Fibroblast of villous mesenchyme (primary cell): ENCODE measurements around the gene RAB17.

DNA sequence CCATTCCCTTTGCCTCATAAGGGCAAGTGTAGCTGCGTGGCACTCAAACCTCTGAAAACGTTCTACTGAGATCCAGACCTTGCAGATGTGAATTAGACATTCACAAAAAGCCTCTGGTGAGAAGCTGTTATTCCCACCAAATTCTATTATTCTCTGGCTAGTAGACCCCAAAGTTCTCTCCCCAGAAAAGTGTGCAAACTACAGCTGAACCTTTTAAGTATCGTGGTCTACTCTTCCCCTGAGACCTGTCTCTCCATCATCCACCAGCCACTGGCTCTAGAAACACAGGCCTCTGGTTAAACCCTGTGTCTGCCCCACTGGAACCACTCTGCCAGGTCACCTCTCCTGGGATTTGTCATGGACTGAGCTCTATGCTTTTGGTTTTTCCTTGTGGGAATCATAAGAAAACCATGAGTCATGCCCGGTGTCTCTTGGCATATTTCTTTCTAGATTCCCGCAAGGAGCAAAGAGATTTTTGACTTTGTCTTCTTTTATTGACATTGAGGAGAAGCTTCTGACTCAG, 206.9 kb downstream of the ACKR3 start:
- CAGE, long polyA plus RNA, result no peak

- CAGE, long polyA plus RNA, result no peak
Observed at GRCh38 chr2:236833653-236834159, 252.0 kb upstream of the COPS8 start.

GRCh38 chr2:236871443-236872588, 213.9 kb upstream of the COPS8 start:
- CAGE, long polyA plus RNA, result no peak

DNA sequence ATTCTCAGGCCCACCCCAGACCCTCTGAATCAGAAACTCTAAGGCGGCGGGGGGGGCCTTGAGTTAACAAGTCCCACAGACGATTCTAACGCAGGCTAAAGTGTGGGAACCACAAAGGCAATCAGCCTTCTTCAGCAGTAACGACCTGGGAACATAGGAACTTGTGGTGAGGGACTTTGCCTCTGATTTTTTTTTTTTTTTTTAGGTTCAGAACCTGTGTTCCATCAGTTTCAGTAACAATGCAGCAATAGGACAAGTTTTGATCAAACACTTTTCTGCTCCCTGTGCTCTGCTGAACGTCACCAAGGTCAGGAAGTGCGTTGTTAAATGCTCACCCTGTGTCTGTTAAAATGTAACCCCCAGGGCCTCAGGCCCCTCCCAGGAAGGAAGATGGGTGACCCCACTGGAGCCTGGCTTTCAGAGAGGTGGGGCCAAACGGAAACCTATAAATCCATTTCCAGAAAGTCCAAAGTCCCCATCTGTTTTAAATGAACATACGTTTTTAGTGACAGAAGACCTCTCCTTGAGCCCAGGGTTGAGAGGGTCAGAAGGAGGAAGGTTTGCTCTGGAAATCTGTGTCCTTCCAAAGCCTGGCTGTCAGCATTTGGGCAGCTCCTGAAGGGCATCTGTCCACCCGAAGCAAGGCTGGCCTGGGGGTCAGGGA, 117.7 kb upstream of the COPS8 start:
- CAGE, long polyA plus RNA, result no peak

DNA sequence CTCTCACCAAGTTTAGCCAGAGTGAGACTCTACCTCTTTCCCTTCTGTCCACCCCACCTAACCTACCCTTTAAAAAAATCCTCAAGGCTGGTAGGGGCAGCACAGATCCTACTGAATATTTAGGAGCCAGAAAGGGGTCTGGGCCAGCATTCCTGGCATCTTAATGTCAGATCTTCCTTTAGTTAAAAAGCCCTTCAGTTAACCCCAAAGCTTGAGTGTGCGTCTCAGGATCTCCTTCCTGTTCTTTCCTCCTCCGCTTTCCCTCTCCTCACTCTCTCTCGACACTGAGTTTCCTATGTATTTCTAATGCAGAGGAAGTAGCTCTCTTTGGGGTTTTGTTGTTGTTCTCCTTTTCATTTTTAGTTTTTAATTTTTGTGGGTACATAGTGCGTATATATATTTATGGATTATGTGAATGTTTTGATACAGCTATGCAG, 110.0 kb upstream of the COPS8 start:
- CAGE, long polyA plus RNA, result no peak

GRCh38 chr2:236976379-236977013, 109.2 kb upstream of the COPS8 start:
- CAGE, long polyA plus RNA, result no peak

DNA sequence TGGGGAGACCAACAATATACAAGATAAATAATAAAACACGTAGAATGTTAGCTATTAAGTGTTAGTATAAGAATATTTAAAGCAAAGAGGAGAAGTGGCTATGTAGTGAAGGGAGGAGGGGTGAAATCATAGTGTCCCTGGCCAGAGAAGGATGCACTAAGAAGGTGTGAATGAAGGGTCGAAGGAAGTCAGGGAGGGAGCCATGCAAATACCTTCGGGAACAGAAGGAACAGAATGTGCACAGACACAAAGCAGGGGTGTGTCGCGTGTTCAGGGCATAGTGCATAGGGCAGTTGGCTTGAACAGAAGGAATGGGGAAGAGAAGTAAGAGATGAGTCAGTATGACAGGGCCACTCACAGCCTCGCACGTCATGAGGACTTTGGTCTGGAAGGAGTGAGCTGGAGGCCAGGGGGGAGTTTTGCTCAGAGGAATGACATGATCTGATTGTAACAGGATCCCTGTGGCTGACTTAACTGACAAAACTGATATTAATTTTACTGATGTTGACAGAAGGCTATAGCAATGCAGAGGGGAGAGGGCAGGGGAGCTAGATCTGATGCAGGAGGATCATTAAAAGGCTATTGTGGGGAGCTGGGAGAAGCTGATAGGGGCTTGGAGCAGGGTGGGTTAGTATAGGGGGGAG, 60.6 kb upstream of the COPS8 start:
- CAGE, long polyA plus RNA, result no peak

DNA sequence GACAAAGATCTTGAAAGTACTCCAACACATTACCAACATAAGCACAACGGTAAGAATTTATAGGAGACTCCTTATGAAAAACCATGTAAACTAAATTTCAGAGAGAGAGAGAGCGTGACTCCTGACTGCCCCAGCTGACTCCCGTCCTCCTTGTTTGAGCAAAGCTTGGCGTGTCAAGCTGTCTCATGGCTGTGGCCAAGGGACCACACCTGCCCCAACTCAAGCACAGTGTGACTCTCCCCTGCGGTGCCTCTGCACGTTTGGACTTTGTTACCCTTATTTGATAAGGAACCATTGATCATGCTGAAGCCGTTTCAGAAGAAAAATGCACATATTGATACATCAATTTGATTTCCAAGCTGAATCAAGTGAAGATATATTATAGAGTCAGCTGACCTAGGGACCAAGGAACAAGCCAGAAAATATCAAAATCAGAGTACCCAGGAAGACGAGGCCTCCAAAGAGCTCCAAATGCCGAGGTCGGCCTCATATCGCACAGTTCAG, 124.8 kb downstream of the COL6A3 start:
- CAGE, long polyA plus RNA, result no peak

DNA sequence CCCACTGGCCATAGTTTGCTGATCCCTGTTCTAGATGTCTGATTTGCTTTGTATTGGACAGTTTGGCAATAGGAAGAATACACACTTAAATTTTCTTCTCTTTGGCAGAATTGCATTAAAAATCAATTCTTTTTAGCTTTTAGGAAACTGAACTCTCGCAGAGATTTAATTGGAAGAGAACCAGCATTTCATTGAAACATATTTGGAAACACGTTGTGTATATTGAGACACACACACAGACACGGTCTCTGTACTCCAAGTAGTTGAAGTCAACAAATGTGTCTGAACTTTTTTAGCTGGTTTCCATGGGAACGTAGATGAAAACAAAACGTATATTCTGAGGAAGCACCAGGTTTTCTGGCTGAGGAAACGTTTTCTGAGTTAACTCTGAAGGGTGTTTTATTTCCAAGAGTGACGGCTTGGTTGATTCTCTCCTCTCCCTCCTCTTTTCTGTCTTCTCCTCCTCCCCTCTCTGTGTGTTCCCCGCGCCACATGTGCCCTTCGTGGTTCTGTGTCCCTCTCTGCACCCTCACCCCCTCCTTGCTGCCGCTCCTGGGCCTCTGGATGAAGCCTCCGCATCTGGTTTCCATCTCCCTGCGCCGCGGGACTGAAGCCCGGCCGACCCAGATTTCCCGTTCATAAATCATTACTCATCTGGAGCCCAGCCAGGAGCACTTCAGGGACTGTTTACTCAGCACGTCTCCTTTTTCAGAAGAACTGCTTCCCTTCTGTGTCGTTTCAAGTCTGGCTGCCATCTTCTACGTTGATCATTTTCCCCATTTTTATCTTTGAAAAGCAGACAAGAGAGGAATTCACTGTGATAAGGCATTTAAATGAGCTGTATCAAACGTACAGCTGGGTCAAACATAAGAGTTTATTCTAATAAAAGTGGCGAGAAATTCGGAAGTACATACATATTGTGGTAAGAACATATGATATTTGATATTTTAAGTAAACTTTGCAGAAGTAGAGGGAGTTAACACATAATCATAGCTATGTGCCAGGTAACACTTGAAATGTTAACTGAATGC, 122.7 kb downstream of the COL6A3 start:
- CAGE, long polyA plus RNA, result no peak

DNA sequence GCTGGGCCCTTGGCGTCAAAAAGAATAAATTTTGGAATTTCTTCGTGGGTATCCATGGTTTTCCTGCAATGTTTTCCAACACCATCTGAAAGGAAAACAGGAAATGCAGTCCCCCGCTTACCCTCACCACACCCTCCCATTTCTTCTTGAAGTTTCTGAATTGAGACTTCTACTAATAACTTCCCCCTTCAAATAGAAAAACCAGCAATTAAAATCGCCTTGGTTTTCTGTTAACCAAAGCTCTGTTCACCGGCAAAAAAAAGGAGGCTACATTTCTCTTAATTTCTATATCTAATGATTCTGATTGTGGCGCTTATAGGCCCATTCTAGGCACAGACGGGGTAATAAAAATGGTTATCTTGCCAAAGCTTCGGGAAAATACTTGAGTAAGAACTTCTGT, 483 bp upstream of the COL6A3 start:
- CAGE, long polyA plus RNA, result no peak

GRCh38 chr2:237421443-237422191, 7.7 kb upstream of the COL6A3 start:
- CAGE, long polyA plus RNA, result no peak

DNA sequence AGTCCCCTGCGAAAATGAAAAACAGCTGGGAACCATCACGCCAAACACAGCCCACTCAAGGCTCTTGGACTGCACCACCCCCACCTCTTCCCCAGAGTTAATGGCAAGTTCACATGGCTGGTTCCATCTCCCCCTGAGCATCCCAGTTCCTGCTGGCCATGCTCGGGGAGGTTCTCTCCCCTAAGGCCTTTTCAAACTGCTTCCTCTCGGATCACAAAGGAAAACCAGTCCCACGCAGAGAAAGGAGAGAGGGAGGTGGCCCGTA, 35.1 kb upstream of the MLPH start:
- CAGE, long polyA plus RNA, result no peak

GRCh38 chr2:237514269-237515548, 27.7 kb downstream of the MLPH start:
- CAGE, long polyA plus RNA, result no peak

GRCh38 chr2:237516727-237517413, 29.8 kb downstream of the MLPH start:
- CAGE, long polyA plus RNA, result no peak

DNA sequence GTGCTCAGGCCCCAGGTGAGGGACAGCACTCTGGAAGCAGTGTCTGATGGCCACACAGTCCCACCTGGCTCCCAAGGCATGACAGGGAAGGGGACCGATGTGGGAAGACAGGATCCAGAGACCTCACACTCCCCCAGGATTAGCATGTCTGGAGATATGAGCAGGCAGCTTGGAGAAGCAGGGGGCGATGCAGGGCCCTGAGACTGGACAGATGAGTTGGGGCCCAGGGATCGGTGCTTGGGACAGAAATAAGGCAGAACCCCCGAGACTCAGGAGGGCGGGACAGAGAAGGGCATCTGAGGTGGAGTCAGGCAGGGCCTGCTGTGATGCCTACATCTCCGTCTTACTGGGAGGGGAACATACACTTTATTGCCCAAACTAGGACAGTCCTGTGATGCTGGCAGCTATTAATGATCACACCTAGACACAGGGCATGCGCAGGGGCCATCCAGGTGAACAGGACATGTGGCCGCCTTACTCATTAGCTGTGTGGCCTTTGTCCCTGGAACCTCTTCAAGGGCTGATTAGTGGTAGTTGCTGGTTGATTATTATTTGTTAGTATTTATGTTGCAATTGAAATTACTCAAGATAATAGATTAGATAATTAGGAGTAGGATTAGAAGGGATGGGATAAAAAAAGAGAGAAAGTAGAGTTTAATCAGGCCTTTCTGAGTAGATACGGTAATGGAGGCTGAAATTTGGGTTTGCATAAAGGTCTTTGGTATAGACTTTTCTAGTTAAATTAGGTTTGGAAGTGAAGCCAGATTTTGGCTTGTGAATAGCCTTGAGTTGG, 33.2 kb downstream of the MLPH start:
- CAGE, long polyA plus RNA, result no peak

- CAGE, long polyA plus RNA, result no peak
Observed at GRCh38 chr2:237589980-237590895, at the start of gene RAB17. Gene RAB17 (minus strand): TSS chr2:237590734.

- CAGE, long polyA plus RNA, result no peak
Observed at GRCh38 chr2:237714997-237715470, 83.5 kb upstream of the RBM44 start.

- CAGE, long polyA plus RNA, result no peak
Observed at GRCh38 chr2:237725643-237726172, 72.9 kb upstream of the RBM44 start.

GRCh38 chr2:237732085-237732597, 66.4 kb upstream of the RBM44 start:
- CAGE, long polyA plus RNA, result no peak

- CAGE, long polyA plus RNA, result no peak
Observed at GRCh38 chr2:237747218-237747963, 51.2 kb upstream of the RBM44 start.